Placental pericyte (primary cell): ENCODE results near the gene EYA3.

GRCh38 chr1:27883711-27884231 is 11.4 kb downstream of the THEMIS2 start:
- CAGE, long polyA plus RNA = no peak

DNA sequence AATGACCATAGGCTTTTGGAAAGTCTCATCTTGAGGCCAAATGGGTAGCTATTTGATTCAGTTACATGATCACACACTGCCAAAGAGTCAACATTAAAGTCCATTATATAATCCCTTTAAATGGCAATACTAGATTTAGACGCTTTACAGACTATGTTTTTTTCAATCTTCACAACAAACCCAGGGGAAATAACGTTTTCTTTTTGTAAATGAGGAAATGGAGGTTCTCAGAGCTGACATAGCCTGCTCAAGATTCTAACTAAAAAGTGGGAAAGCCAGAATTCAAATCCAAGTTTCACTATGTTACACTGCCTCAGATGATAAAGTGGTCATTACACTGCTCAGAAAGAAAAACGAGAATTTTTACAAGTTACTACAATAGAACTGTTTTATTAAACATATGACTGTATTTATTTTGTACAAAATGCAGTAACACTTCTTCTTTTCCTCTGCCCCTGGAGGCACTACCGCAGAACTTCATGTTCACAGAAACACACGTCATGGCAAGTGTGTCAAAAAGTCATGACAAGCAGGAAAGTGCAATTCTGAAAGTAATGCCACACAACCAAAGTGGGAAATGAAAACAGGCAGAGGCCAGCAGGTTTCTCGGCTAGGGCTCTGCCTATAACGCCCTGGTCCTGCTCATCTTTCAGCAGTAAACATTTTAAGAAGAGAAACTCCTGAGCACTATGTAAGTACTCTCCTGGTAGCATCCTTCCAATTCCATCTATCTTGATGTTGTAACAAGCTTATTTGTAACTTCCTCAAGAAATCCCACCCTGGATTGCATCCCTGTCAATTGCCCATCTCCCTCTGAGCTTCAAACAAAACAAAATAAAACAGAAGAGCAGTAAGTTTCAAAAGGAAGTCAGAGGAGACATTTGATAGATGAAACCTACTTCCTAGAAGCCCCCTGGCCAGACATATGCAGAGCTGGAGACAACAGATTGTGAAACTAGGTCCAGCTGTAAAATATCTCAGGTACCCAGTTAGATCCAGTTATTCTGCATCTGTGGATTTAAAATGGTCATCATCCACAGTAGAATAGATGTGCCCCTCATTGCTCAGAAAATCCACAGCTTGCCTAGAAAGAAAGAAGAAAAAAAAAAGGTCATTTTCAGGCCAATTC is 19.2 kb downstream of the THEMIS2 start:
- CAGE, long polyA plus RNA = no peak

GRCh38 chr1:27961034-27961493 is 1.3 kb downstream of the XKR8 start:
- CAGE, long polyA plus RNA = no peak

- CAGE, long polyA plus RNA = no peak
Measured at GRCh38 chr1:27993067-27993733, 33.4 kb downstream of the XKR8 start.

DNA sequence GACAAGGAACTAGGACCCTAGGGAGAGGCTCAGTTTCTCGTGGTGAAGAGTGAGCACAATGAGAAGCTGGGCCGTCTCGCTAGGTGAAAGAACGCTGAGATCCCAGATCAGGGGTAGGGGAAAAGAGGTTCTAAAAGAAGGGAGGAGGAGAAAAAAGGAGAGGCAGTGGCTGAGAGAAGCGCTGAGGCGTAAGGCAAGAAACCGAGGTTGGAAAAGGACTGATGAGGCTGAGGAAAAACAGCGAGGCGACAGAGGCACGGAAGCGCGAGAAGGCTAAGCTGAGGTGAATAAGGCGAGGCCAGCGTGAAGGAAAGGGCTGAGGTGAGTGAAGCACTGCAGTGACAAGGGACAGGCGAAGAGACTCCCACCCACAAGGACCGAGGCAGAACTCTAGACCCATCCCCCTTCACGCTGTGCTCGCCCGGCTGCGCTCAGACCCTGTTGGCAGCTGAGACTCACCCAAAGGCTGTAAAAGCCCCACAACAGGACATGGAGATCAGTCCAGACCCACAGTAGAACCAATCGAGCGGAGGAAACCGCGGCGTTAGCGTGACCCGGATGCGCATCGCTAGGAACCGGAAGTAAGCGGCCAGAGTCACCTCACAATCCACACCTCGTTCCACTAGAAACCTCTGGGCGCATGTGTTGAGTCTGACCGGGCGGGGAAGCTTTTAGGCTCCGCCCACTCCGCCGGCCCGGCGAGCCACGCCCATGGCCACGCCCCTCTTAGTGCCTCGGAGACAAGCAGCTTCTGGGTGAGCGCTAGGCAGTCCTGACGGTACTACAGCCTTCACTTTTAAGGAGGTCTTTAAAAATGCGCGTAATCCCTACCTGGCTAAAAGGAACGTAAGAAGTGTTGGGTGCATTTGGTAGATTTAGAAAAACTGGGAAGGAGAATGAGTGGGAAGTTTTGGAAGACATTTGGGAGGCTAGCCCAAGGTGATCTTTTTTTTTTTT is at the start of gene EYA3:
EYA3 (minus strand) TSS at position 546 of the 957 bp plus-strand sequence.
- CAGE, long polyA plus RNA = no peak

DNA sequence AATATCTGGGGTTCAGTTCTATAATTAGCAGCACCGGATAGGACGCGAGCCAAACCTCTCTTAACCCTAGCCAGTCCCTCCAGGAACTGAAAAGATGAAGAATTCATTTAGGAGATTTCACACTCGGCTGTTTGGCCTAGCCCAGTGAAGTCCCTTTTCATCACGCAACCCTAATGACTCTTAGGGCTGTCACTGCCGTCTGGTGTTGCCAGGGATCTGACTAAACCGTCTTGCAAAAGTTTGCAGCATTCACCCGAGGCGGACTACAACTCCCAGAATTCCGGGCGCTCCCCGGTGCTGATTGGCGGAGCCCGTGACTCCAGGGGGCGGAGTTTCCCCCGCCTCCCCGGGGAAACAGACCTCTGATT is 267 bp upstream of the SESN2 start:
- CAGE, long polyA plus RNA = no peak

DNA sequence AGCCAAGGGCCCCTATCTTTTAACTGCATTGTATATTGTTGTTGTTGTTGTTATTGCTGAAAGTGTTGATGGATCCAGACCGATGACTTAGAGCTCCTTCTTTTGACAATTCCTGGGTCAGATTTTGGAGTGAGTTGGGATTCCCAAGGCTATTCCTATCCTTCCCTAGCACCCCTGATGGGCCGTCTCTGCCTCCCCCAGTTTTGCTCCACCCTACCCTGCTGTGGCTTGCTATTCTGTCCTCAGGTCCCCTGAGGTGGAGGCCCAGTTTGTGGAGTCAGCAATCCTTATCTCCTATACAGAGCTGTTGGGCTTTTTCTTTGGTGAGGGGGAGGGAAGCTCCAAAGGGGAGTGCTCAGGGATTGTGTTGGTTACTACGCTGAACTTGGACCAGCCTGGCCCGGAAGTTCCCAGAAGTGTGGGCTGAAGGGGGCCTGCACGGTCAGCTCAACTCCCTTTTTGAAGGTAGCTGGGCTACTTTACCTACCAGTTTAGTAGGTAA is 7.6 kb downstream of the SESN2 start:
- CAGE, long polyA plus RNA = no peak

DNA sequence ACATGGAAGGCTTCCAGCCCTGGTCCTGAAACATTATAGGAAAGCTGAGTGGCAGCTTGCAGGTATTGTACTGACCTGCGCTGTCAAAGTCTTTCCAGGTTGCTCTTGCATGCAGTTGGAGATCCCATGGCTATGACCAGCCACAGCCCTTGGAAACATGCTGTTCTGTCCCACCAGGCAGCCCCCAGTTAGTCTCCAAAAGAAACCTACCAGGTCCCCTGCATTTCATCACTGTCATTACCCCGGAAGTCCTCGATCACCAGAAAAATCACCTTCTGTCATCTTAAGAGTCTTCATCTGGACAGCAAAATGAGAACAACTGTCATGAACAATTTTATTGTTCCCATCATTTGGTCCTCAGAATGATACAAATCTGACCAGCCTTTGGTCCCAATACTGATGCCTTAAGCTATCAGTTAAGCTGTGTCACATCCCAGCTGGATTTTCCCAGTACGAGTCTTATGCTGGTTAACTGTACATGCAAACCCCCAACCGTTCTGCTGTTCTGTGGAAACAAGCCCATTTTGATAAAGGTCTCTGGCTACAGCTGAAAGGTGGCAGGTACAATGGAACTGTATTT is 11.6 kb upstream of the RAB42 start:
- CAGE, long polyA plus RNA = no peak

DNA sequence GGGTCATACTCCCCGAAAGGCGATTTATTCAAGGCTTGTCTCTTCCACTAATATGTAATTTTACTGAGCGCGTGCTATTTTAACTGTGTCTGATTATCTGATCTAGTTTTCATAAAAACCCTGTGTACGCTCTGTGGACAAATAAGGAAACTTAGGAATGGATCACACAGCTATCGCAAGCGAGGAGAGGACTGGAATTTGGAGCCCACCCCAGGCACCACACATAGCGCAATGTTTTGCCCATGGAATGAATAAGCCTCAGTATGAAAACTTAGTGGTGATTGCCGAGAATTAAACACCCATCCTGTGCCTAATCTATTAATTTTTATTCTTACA is 9.8 kb upstream of the RAB42 start:
- CAGE, long polyA plus RNA = no peak

DNA sequence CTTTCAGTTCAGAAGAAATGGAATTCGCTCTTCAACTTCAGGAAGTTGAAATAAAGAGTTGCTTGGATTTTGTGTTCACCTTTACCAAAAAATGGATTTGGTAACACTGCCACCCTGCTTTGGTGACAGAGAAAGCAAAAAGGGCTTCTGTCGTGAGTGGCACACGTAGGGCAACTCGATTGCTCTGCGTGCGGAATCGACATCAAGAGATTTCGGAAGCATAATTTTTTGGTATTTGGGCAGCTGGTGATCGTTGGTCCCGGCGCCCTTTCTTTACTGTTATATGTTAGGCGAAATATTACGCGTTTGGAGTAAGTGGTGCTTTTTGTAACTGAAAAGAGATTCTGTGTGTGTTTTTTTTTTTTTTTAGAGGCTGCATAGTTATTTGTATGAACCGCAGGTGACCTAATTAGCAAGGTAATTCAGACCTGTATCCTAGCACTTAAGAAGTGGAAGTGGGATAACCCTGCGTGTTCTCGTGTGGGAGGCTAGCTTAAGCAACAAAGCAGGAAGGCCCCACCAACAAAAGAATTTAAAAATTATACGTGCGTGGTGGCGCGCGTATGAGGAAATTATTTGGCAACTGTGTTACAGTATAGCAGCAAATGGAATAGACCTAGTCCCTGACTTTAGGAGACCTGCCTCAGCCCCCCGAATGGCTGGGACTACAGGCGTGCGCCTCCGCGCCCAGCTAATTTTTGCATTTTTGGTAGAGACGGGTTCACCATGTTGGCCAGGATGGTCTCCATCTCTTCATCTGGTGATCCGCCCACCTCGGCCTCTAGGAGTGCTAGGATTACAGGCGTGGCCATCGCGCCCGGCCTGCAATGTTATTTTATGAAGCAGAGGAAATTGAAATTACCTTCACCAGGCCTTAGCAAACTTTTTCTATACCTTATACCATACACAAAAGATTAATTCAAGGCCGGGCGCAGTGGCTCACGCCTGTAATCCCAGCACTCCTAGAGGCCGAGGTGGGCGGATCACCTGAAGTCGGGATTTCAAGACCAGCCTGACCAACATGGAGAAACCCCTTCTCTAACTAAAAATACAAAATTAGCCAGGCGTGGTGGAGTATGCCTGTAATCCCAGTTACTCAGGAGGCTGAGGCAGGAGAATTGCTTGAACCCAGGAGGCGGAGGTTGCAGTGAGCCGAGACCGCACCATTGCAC is 6.0 kb upstream of the TAF12 start:
- CAGE, long polyA plus RNA = no peak

DNA sequence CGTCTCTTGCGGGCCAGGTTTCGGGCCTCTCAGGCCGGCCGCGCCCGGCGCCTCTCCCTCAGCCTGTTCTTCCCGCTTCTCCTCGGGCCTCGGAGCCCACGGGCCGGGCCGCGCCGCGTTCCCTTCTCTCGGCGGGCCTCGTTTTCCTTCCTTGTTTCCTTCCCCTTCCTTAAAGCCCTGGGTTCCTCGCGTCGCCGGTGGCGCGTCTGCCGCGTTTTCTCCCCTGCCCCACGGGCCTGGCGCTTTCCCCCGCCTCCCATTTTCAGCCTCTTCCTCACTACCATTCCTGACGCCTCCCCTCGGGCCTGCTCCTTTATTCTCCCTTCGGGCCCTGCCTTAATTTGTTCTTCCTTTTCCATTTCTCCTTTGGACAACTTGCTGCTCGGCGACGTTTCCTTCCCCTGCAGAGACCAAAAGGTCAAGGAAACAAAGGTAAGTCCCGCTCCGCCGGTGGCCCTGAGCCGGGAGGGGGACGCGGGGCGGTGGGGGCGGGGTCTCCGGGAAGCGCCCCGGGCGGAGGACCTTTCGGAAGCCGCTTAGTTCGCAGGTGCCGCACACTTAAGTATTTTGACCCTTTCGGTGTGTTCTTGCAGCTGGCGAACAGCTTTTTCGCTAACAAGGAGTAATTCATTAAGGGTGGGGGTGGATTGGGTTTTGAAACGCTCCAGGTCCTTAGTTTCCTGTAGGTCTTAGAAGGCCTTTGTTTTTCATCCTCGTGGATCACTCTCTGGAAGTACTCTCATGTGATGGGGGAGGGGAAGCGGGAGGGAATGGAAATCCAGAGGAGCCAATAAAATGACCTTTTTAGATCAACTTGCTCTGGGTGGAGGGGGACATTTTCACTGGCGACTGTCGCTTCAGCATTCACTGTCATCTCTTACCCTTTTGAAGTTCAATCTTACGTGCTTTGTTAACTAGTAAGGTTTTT is 775 bp downstream of the YTHDF2 start:
- CAGE, long polyA plus RNA = no peak

GRCh38 chr1:28754569-28755534 is 18.1 kb downstream of the YTHDF2 start:
- CAGE, long polyA plus RNA = no peak

GRCh38 chr1:28927214-28928127 is 13.1 kb downstream of the EPB41 start:
- CAGE, long polyA plus RNA = no peak

- CAGE, long polyA plus RNA = no peak
Measured at GRCh38 chr1:28928263-28928730, 13.9 kb downstream of the EPB41 start.

DNA sequence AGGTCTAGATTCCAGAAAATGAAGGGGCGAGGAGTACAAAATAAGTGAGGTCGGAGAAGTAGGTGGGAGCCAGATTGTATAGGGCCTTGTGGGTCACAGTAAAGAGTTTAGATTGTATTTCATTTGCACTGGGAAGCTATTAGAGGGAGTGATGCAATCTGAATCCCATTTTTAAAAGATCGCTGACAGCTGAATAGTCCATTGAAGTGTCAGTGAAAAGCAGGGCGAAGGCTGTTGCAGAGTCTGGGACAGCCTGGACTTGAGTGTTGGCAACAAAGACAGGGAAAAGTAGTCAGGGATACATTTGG is 80.2 kb downstream of the TMEM200B start:
- CAGE, long polyA plus RNA = no peak

GRCh38 chr1:29120118-29120938 is 3.4 kb downstream of the TMEM200B start:
- CAGE, long polyA plus RNA = no peak

DNA sequence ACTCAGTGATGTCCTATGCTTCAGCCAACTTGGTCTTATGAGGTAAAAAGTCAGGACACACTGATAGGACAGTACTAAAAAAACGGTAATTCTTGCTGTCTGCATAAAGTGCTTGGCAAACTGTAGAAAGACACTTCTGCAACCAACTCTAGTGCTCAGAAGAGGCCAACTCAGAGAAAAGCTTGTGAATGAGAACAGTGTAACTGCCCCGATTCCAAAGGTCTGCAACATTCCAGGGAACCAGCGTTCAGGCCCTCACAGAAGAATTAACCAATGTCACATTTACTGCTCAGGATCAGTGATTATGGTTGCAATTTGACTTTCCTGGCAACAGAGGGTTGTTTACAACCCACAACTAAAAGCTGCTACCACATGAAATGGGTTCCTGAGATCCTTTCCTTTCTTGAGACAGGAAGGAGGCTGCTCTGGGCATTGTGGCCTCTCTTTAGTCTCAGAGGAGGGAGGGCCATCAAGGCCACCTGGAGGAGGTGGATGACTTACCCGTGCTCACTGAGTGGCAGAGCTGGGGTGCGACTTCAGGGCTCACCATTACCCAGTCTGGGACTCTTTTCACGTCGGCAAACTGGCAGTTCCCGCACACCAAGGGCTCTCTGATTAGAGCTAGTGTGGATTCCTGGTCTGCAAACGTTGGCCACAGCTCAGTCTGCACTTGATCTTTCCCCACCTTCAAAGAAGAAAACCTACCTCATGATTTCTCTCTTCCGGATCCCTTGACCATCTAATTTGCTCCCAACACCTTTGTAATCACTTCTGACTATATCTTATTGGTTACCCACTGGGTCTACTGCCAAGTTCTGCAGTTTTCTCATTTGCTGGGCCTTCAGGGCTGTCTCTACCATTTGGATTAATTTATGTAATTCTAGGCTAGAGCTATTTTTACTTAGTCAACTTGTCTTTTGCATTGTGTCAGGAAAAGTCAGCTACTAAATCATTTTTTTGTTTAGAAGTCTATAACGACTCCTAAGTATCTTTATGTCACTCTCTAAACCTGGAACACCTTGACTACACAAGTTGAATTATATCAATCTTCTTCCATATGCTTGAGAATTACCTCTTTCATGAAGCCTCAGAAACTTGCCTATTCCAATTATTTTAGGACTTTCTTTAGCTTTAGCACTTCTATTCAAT is 15.1 kb downstream of the SRSF4 start:
- CAGE, long polyA plus RNA = no peak

DNA sequence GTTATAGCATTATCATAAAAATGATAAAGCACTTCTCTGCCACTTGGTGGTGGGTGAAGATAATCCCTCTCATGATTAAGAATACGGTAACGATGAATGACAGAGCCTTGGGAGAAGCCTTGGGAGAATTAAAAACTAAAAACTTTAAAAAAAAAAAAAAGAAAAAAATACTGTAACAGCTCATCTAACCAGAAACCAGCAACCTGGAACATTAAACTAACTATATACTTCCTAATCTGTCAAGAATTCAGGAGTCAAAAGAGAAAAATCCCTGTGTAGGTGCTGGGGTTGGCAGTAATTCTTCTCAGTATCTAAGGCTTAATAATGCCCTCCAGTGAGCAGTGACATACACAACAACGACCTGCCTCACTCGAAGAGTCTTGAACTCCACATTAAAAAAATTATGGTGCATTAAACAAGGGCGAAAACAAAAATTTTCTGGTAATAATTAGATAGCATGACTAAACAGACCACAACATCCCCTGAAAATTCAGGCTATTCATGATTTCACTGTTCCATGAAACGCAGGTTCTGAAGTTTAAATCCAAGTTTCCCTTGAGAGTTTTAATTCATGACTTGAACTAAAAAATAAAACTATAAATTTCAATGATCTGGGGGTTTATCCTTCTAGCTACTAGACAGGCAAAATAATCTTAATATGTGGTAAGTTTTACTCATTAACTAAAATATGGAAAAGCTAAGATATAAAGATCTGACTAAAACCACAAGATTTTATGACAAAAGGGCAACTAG is 5.2 kb downstream of the SRSF4 start:
- CAGE, long polyA plus RNA = no peak

DNA sequence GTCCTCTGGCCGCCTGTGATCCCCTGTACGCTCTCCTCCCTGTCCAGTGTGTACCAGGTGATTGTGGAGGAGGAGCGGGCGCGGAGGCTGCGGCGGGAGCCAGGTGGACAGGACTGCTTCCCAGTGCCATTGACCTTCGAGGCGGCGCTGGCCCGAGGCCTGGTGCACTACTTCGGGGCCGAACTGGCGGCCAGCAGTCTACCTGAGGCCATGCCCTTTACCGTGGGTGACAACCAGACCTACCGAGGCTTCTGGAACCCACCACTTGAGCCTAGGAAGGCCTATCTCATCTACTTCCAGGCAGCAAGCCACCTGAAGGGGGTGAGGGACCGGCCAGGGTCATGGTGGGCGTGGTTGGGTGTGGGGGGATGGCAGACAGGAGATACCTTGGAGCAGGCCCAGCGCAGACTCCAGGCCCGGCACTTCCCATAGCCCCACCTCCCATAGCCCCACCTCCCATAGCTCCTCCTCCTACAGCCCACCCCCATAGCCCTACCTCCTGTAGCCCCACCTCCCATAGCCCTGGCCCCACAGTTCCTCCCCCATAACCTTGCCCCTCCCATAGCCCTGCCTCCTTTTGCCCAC is 46.4 kb downstream of the PTPRU start:
- CAGE, long polyA plus RNA = no peak

DNA sequence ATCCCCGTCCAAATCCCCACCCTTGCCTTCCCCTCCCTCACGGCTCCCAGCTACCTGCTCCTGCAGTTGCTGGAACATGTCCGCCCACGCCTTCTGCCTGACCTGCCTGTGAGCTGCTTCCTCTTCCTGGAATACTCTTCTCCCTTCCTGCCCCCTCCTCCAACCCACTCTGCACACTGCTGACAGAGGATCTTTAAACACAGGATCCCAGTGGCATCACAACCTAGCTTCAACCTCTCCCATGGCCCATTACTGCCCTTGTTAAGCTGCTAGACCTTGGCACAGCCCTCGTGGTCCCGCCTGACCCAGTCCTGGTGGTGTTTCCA is 118.3 kb downstream of the PTPRU start:
- CAGE, long polyA plus RNA = no peak